Glomerular endothelial cell (primary cell): ENCODE measurements around the genes HMX3 and OAT.

DNA sequence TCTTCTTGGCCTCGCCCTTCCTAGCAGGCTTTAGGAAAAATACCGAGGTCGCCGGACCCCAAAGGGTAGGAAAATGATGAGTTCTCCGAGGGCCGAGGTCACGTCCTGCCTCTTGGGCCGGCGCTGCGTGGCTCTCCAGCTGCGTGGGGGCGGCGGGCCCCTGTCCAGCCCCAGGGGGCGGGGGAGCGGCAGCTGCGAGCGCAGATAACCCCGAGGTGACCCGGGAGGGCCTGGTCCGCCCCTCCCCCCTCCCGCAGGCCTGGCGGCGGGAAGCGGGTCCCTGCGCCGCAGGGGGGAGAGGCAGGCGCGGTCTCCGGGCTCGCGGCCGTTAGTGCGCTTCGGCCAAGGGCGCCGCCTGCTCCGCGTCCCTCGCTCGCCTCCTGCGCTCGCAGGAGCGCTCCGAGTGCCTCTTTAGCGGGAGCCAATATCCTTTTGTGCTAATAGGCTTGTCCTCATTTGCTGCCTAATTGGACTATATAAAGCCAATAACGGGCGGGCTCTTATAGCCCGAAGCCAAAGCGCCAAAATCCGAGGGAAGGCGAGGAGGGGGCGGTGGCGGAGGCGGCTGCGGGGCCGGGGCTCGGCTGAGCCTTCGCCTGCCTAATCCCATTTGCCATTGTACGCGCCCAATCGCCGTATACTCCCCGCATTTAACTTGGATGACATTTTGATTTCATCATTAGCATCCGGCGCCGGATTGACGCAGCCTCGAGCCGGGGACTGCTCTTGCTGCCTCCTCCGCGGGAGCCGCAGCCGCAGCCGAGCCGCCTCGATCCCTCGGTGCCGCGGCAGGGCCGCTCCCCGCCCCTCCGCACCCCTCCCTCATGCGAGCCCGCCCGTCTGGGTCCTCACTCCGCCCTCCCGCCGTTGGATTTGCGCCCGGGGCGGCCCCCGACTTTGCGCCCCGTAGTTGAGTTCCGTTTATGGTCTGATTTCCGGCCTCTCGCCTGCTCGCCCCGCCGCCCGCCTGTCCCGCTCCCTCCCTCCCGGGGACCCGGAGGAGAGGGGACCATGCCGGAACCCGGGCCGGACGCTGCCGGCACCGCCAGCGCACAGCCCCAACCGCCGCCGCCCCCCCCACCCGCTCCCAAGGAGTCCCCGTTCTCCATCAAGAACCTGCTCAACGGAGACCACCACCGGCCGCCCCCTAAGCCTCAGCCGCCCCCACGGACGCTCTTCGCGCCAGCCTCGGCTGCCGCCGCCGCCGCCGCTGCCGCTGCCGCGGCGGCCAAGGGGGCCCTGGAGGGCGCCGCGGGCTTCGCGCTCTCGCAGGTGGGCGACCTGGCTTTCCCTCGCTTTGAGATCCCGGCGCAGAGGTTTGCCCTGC is at the start of gene HMX3:
Gene HMX3, plus strand, starts transcription at position 931 of the 1,327 bp plus-strand sequence.
- RAMPAGE, long total RNA = no peak

DNA sequence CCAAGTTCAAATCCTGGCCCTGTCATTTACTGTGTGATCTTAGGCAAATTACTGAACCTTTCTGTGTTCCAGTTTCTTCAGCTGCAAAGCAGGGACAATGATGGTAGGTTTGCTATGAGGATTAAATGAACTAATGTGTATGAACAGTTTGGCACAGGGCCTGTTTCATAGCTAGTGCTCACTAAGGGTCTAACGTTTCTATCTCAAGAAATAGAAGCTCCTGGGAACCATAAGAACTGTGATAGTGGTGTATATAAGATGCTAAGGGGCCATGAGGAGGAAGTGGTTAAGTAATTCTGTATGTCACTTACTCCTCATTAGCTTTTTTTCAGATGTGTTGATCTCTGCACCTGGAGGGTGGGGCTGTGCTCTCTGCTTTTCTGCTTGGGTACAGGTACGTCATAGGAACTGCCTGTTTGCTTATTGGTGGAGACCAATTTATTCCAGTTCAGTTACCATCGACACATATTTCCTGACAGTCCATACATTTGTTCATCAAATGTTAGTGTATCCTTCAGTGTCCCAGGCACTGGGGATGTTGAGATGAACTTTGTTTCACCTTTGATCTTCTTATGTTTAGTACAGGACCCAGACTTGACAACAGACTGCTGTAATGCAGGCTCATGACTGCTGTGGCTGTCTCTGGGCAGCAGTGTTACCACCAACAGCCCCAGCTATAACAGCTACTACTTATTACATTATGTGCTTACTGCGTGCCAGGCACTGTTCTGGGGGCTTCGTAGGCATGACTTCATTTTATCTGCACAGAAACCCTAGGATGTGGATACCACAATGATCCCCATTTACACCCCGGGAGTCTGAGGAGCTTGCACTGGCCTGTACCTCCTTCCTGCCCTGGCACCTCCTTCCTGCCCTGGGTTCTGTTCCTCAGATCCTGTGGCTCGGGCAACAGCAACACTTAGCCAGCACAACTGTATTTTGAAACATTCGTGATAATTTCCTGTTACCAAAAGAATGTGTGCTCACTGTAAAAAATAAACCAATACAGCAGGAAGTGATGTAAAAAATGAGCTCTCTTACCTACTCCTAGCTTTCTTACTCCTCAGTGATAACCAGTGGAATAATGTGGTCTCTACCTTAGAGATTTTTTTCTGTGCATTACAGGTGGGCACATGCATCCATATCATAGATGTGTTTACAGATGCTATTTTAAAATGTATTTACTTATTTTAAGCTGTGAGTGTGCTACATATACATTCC is 87.4 kb downstream of the BUB3 start:
- RAMPAGE, long total RNA = no peak

DNA sequence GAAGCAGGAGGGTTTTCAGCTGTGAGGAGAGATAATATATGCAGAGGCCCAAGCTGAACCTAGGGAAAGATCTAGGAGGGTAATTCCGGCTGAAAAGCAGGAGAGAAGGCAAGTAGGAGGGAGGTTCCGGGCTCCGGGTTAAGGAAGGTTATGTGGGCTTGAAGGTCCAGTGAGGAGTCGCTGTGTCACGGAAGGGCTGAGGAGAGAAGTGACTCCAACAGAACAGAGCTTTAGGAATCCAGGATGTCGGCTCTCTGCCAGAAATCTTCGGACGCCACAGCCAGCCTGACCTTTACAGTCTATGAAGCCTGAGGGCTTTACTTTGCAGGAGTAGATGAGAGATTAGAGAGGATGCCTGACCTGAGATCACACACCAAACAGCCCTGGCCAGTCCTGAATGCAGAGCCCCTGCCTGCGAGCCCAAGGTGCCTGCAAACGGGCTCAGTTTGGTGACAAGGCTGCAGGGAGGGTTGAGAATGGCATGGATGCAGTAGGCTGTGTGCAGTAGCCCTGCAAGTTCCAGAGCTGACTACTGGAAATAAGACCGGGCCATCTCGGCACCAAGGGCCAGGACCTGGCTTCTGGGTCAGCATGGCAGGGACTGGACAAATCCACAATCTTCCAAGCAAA is 77.8 kb downstream of the GPR26 start:
- RAMPAGE, long total RNA = no peak

- RAMPAGE, long total RNA = no peak
These were observed 26.6 kb downstream of the CPXM2 start for GRCh38 chr10:123864885-123865596.

GRCh38 chr10:124035836-124036610 is 57.4 kb downstream of the CHST15 start:
- RAMPAGE, long total RNA = no peak

DNA sequence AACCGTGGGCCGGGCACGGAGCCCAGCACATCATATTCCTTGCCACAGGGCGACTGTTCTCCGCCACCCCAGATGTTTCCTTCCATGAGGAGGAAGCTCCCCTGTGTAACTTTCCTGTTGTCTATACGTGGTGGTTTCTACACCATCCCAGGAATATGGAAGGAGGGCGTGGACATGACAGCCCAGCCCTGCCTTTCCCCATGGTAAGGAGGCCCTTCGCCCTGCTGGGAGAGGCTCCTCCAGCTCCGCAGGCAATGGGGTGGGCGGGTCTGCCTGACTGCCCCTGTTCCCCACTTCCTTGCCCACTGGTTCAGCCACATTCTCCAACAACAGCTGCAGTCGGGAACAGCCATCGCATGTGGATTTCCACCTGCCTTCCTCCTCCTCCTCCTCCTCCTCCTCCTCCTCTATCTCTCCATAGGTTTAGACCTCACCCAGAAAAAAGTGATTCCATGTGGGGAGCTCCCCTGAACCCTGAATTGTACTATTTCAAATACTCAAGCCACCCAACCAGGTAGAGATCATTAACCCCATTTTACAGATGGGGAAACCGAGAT is 7.0 kb downstream of the CHST15 start:
- RAMPAGE, long total RNA = no peak

DNA sequence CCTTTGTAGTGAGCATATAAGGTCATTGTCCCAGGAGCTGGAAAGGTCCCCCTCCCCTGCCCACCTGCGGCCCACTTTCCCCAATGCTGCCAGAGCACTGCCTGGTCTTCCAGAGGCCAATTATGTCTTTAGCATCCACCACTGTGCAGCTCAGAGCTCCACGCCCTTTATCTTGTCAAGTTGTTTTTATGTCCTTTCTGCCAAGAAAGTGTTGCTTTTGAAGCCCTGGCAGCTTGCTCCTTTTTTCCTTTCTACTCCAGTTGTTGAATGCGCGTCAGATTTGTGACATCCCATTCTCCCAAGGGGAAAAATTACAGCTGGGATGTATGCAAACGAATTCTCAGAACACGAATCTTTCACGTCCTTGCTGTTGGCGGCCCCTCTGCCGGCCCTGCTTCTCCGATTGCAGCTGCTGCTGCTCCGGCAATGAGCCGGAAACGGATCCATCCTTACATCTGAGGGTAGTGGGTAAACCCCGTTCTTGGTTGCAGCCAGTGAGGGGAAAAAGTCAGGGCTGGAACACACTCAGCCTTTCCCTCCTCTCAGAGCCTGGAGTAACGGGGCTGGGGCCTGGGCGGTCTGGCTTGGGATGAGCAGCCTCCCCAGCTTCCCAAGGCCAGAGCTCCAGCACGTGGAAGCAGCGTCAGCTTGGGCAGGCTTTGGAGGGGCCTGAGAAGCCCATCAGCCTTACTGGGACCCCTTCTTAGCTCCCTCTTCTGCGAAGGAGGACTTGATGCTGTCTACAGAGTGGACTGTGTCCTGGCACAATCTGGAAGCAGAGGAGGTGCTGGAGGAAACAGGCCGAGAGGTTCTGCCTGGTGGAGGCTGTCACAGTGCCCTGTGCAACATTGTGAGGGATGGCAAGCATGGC is 78.9 kb upstream of the CHST15 start:
- RAMPAGE, long total RNA = no peak

DNA sequence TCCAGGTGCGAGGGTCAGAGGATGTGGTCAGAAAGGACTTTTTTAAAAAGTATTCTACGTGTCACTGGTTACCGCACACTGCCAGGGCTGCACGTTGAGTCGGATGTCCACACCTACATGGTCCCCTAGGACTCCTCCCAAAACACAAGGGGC is 128.3 kb upstream of the CHST15 start:
- RAMPAGE, long total RNA = no peak

DNA sequence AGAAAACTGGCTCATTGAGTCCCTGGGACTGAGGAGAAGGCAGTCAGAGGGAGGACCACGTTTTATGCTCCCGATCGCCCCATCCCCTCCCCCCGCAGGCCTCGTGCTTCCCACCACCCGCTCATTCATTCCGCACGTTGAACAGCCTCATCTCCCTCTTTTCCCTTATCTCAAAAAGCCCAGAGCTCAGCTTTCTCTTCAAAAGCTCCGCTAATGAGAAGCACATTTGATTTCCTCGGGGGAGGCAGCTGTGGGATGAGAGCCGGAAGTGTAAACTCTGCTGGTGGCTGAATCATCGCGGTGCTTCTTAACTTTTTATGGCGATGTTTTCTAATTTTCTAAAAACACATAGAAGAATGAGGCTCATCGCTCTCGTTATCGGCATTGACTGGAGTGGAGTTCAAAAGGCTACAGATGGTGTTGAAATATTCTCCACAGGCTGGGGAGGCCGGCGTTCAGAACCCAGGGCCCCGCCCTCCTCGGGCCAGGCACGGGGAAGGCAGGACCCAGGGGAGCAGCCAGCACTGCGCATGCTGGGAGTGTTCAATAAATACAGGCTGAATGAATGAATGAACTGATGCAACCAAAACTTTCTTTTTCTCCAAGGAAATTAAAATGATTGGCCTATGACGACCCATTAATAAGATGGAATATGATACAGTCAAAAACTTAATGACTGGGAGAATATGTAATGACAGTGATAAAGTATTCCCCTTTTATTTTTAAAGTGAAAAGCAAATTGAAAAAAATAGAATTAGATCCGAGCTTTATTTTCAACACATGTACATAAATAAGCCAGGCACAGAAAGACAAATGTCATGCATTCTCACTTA is 63.8 kb downstream of the OAT start:
- RAMPAGE, long total RNA = no peak

DNA sequence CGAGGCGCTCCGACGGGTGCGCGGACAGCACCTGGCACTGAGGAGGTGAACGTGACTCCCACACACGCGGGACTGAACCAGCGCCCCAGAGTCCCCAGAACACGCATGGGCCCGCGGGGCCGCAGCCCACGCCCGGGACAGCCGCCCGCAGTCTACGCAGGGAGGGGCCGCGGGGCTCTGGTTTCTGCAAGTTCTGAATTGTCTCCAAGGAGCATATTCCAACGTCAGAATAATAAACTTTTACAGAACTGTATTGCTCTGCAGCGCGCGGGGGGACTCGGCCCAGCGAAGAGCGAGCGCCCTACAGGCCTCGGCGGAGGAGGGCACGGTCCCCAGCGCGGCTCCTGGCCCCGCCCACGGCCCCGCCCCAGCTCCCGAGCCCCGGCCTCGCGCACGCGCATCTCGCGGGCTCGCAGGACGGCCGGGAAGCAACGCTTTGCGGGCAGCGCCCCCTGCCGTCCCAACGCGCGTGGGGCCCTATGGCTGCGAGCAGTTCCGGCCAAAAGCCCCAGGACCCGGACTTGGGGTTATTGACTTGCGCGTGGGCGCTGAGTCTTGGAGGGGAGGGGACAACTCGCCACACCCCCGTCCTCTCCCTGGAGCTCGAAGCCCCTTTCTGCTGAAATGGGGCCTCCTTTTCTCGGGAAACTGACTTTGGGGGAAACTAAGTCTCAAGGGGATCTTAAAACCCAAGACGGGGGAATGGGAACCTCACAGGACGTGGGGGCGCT is 29.6 kb downstream of the OAT start:
- RAMPAGE, long total RNA = no peak

DNA sequence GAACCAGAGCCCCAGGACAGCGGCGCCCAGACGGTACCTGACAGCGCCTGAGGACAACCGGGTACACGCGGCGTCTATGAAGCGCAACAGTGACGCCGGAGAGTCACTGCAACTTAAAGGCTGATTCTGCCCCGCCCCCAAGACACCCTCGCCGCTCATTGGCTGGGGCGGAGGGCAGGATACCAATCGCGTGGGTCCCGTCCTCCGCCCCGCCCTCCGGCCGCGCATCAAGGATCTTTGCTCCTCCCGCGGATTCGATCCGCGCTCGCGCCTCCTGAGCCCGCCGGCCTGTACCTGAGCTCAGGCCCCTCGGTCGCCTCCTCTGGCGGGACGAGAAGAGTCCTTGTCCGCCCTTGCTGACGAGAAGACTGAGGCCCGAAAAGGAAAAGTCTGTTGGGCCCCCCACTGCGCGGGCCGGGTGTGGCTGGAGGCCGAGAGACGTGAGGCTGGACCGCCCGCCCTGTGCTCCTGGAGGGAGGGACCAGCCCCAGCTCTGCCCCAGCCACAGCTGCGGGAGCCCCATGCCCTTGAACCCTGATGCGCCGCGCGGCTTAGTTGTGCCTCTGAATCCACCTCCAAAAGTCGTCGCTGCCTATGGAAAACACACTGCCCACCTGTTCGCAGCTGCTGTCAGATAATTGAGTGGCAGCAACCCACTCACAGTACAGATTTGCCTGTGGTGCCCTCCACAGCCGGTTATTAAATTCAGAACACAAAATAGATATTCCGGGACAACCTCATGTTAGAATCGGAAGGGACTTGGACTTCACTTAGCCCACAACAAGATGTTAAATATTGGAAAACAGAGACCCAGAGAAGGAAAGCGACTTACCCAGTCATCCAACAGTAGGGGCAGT is at the start of gene OAT:
Gene OAT, minus strand, starts transcription at position 88 of the 857 bp plus-strand sequence.
- RAMPAGE, long total RNA = no peak

DNA sequence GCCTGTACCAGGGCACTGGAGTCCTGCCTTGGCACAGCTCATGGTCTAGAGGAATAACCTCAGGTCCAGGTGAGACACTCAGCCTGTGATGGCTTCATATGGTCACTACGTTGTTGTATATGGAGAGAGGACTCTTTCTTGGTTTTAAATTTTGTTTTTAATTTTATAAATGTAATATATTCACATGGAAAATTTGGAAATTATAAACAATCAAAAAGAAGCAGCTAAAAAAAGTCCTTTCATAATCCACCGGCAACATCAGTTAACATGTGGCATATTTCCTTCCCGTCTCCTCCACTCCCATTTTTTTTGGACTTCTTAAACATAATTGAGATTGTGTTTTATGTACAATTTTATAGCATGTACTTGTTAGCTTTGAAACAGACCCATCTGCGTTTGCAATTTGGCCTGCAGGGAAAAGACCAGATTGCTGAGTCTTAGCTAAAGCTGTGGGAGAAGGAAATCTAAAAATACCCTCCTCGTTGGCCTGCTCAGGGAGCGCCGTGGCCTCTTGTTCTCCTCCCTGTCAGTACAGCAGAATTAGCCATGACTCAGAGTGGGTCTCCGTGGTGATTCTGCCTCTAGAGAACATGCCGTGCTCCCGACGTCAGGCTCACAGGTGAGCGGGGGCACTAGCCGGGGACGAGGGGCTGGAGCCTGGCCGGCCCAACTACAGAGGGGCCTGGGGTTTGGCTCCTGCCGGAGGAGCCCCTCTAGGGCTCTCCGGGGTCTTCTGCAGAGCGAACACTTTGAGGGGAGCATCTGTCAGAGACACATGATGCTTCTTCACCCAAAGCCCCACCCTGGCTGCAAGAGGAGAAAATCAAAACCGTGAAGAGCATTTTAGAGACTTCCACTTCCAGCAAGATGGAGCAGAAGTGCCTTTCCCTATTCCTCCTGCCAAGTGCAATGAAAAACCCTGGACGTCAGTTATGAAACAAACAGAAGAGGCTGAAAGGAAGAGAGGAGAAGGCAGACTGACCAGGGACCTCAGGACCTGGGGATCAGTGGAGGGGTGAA is 98.7 kb downstream of the LHPP start:
- RAMPAGE, long total RNA = no peak

- RAMPAGE, long total RNA = no peak
These were observed 127.3 kb downstream of the LHPP start for GRCh38 chr10:124589068-124589267.

DNA sequence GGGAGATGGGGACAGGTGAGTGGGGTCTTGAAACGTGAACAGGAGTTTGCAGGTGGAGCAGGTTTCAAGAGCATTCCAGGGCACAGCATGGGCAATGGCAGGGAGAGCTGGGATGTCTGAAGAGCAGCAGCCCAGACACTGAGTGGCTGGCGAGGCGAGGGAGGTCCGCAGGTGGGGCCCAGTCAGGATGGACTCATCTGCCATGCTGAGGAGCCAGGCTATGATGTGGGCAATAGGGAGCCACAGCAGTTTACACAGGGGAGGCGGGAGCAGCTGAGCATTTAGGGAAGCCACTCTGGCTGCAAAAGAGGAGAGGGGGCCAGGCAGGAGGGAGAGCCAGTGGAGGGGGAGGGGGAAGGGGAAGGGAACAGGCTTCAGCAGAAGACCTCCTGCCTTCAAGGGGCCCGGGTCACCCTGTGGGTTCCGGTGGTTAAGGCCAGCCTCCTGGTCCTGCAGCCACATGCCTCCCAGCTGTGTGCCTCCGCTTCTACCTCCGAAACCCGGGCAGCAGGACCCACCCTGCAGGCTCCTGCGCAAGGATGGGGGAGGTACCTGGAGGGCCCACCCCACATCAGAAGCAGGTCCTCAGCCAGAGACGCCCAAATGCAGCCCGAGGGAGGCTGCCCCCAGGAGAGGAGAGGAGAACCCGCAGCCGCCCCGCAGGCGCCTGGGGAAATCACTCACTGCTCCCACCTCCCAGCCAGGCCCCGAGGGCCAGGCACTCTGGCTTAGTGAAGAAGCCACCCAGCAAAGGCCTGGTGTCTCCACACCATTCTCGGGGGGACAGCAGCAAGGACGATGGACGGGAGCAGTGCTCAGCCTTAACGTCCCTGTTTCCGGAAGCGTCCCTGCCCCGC is 138.4 kb downstream of the FAM53B start:
- RAMPAGE, long total RNA = no peak

GRCh38 chr10:124670625-124671443 is 73.3 kb downstream of the FAM53B start:
- RAMPAGE, long total RNA = no peak

- RAMPAGE, long total RNA = no peak
These were observed 49.3 kb downstream of the FAM53B start for GRCh38 chr10:124694822-124695303.

- RAMPAGE, long total RNA = no peak
These were observed 10.2 kb downstream of the FAM53B start for GRCh38 chr10:124733835-124734609.

GRCh38 chr10:124830302-124830861 is 28.8 kb downstream of the ABRAXAS2 start:
- RAMPAGE, long total RNA = no peak

GRCh38 chr10:124959585-124960282 is 17.8 kb downstream of the ZRANB1 start:
- RAMPAGE, long total RNA = no peak

DNA sequence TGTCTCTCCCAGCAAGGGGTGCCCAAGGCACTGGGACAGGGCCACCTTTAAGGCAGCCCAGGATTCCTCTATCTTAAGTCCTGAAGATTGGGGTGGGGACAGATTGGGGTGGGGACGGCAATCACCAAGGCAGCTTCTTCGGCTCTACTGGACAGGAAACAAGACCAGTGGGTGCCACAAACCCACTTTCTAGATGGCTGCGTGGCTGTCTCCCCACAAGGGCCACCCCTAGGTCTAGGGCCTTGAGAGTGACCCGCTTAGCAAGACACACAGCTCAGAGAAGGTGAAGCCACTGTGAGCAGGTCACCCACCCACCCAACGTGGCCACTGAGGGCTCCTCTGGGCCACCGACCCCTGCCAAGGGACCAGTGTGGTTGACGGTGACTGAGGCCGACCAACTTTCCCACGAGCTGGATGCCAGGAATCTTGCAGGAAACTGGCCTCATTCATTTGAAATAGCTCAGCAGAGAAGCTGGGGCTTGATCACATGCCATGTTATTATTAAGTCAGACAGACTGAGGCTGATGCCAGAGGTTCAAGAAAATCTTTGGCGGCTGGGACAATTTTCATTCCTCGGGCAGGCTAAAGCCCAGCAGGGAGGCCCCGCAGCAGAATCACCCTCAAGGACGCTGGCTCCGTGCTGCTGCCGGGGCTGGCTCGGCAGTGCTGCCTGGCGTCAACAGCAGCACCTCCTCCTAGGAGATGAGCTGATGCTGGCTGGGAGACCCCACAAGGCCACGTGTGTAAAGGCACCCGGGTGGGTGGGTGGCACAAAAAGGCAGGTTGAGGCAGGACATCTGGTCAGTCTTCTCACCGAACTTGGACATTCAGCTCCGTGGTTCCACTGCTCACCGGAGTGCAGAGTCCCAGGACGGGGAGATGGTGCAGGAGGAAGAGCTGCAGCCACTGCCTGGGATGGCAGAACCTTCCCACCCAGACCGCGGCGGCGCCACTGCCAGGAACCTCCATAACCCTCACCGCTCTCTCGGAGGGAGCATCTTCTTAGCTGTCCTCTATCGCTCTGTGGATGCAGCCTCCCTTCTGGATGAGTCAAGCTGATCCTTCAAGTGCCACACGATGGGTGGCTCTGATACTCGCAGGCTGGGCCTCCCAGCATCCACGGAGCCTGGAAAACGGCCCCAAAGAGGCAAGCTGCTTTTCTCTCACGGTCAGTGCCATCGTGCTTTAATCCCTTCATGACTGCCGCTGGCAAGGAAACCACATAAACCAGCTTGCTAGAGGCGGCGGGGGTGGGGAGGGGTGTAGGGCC is 28.2 kb downstream of the CTBP2 start:
- RAMPAGE, long total RNA = no peak